ENCODE data around the genes SLCO4C1, TMEM232 and CAMK4.

DNA sequence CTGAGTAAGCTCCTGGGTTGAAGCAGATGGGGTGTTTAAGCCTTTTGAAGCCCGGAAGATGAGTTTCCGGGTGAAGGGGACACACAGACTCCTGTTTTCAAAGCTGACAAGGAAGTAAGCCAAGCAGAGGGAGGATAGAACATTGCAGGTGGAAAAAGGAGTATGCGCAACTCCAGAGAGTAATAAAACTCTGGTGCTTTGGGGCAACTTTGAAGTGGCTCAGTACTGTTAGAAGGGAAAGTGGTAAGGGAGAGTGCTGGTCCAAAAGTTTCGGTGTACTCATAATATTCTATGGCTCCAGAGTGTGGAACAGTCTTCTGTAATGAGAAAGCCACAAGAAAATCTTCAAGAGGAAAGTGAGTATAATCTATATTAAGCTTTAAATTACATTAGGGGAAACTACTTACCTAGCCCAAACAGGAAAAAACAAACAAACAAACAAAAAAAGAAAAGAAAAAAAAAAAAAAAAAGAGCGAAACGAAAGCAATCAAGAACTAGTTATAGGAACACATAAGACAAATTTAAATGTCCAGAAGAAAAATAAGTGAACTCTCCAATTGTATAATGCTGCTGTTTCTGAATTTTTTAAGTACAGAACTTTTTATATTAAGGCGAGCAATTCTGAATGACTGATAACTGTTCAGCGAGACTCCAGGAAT lies 2.4 kb upstream of the ST8SIA4 start:
- PRO-cap, result no peak

DNA sequence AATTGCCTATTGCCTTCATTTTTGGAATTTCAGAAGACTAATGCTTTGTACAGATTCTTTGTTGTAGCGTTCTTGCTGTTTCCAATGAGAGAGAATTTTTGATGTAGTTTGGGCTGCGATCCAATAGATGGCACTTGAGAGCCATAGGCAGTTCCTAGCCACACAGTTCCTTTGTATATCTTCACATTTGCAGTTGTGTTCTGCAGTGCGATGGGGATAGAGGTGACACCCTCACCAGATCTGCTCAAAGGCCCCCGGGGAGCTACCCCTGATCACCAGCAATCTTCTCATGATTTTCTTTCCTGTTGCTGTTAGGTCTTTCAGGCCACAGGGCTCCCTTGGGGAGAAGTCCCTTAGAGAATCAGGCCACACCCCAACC lies 353.8 kb downstream of the SLCO4C1 start:
- PRO-cap, result no peak

- PRO-cap, result no peak
These were observed 300.5 kb downstream of the SLCO4C1 start for GRCh38 chr5:101995644-101995992.

DNA sequence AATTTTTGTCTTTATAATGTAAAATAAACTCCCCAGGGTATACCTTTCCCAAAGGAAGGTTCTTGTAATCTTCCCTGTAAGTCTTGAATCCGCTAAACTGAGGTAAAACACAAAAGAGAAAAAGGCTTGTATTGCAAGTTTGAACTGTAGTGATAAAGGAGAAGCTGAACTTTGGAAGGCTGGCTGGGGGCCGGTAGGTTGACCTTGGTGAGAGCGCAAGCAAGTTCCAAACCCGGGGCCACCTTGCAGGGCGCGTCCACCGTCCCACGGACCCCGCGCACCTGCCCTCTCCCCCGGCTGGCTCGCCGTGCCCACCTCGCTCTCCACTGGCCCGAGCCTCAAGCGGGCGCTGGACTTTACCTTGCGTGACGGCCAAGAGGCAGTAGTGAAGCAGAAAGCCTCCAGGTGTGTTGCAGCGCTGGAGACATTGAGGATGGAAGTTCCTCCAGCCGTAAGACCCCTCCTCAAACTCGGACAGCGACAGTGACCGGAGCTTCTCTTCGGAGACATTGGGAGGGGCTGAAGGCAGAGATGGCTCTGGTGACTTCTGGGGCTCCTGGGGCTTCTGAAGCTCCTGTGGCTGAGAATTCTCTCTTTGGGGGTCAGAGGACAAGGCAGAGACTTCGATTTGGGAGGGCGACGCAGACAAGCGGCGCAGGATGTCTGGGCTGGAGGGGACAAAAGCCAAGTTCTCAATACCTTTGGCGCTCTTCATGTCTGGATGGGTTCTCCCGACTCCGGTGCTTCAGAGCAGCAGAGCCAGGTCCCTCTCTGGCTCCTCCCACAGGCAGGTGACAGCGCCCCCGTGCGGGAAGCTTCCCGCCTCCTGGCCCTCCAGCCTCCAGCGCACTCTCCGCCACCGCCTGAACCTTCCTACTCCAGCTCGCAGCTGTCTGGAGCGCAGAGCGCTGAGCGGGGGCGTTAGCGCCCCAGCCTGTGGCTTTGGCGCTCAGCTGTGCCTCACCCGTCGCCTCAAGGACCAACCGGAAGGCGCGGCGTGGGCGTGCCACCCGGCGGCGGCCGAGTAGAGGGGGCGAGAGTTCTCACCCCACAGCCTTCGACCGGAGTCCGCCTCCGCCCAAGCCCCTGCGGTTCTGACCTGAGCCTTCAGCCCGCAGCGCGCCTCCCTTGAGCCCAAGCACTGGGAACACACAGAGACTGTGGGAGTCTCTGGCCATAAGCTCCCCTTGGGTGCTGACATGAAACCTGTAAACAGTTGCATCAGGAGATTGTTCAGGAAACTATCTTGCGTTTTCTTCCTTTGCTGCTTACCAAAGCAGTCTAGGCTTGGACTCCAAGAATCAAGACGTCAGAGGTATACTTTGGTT lies at the start of gene SLCO4C1:
Gene SLCO4C1 (minus strand): TSS at position 737 of the 1,328 bp plus-strand sequence.
- PRO-cap, result bidirectional peak, plus-strand start at position 847 of the sequence, minus-strand start at position 726 of the sequence

DNA sequence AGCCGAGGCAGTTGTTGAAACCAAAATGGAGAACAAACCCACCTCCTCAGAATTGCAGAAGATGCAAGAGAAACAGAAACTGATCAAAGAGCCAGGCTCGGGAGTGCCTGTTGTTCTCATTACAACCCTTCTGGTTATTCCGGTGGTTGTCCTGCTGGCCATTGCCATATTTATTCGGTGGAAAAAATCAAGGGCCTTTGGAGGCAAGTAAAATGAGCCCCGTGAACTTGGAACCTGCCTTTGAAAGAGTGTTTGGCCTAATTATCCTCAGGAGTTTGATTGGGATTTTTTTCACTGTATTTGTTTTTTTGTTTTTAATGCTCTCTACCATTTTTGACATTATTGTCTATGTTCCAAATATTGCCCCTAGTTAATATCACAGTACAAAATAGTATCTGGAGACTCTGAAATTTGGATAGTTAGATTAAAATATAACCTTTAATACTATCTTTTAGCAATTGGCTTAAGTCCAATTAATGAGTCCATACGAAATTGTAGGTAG lies 94.8 kb downstream of the GIN1 start:
- PRO-cap, result no peak

DNA sequence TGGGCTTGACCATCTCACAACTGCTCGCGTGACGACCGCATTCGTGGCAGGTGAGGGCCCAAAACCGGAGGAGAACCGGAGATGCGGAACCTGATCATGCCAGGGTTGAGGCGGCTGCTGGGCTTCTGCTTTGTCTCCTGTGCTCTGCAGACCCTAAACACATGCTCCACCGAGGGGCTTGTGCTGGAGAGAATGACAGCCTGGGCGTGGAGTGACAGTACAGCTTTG lies 252 bp downstream of the PPIP5K2 start:
- PRO-cap, result no peak

GRCh38 chr5:107501552-107502945 lies 168.7 kb downstream of the EFNA5 start:
- PRO-cap, result no peak

GRCh38 chr5:107990693-107991673 lies 320.2 kb upstream of the EFNA5 start:
- PRO-cap, result no peak

DNA sequence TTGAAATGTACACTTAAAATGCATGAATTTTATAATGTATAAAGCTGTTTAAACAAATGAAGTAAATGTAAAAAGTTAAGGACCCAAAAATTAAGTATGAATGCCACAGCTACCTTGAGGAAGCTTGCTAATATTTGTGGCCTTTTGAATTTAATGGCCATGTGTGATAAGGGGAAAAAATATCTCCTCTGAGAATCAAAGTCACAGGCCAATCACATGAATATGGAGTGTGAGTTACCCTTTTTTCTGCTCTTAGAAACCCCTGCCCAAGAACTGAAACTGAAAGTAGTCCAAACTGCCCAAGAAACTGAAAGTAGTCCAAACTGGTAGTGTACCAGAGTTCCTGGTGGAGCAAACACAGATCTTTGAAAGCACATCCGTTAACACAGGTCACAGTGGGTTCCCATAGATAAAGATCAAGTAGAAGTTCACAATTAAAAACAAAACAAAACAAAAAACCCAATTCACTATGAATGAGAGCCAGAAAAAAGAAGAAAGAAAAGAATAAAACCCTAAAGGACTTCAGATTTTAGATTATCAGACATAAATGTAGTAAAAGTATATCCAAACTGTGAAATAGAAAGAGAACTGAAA lies 332.4 kb upstream of the EFNA5 start:
- PRO-cap, result no peak

DNA sequence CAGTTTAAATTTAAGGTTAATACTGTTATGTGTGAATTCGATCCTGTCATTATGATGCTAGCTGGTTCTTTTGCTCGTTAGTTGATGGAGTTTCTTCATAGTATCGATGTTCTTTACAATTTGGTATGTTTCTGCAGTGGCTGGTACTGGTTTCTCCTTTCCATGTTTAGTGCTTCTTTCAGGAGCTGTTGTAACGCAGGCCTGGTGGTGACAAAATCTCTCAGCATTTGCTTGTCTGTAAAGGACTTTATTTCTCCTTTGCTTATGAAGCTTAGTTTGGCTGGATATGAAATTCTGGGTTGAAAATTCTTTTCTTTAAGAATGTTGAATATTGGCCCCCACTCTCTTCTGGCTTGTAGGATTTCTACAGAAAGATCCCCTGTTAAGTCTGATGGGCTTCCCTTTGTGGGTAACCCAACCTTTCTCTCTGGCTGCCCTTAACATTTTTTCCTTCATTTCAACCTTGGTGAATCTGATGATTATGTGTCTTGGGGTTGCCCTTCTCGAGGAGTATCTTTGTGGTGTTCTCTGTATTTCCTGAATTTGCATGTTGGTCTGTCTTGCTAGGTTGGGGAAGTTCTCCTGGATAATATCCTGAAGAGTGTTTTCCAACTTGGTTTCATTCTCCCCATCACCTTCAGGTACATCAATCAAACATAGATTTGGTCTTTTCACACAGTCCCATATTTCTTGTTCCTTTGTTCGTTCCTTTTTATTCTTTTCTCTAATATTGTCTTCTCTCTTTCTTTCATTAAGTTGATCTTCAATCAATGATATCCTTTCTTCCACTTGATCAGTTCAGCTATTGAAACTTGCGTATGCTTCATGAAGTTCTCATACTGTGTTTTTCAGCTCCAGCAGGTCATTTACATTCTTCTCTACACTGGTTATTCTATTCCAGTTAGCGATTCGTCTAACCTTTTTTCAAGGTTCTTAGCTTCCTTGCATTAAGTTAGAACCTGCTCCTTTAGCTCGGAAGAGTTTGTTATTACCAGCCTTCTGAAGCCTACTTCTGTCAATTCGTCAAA lies 170.3 kb downstream of the FBXL17 start:
- PRO-cap, result no peak

- PRO-cap, result no peak
These were observed 156.2 kb downstream of the FER start for GRCh38 chr5:108903839-108904417.

DNA sequence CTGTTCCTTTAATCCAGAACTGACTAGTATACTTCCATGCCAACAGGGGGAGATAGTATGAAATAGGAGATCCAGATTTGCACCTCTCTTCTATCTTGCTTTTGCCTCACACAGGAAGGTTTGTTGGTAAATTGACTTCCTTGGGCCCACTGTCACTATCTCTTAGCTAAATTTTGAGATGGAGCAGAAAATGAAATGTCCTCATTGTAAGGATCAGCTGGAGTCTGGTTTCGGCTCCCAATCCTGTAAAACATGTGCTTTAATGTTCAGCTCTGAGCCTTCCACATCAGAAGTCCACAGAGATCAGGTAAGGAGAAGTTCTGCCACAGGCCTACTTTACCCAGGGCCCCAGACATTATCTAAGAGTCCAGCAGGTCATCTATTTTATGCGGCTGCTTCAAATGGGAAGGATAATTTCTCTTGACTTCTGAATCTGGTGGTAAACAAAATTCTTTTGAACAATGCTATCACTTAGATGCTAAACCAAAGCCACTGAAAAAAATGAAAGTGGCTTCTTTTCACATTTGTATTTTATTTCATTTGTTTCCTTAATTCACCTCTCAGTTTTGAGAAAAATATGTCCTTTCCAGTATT lies 176.9 kb downstream of the FER start:
- PRO-cap, result no peak

DNA sequence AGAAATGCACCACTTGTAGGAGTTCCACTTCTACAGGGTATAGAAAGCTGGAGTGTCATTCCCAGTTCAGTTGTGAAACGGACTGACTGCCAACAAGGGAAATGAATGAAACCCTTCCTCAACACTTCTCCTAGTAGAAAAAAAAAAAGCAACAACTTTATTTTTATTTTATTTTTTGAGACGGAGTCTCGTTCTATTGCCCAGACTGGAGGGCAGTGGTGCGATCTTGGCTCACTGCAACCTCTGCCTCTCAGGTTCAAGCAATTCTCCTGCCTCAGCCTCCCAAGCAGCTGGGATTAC lies 12.5 kb downstream of the PJA2 start:
- PRO-cap, result unidirectional peak, plus-strand start at position 69 of the sequence

- PRO-cap, result no peak
These were observed 100.9 kb downstream of the MAN2A1 start for GRCh38 chr5:109790441-109791238.

DNA sequence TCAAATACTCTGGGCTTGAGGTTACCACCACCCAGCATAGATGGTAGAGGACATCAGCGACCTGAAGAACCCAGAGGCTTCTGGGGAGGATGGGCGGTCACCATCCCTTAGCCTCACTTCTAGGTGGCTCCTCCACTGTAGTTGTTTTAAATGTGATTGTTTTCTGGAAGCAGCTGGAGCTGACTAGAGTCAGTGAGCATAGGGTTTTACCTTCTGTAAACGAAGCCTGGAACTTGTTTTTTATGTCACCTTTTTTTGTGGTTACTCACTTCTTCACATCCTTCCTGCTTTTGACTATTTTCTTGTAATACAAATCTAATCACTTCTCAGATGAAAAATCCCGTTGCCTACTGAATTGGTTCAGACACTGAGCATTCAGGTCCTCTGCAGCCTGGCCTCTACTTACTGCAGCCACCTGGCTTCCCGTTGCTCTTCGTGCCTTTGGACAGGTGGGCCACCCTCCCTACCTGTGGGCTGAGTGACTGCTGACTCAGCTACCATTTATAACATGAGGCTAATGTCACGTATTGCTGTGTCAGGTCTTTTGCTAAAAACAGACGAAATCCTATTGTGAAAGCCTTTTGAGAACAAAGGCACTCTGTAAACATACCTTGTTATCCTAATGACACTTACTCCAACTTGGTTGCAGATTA lies 167.8 kb downstream of the MAN2A1 start:
- PRO-cap, result no peak

GRCh38 chr5:109990216-109990719 lies 300.5 kb downstream of the MAN2A1 start:
- PRO-cap, result no peak

GRCh38 chr5:110105509-110105962 lies 415.8 kb downstream of the MAN2A1 start:
- PRO-cap, result no peak

DNA sequence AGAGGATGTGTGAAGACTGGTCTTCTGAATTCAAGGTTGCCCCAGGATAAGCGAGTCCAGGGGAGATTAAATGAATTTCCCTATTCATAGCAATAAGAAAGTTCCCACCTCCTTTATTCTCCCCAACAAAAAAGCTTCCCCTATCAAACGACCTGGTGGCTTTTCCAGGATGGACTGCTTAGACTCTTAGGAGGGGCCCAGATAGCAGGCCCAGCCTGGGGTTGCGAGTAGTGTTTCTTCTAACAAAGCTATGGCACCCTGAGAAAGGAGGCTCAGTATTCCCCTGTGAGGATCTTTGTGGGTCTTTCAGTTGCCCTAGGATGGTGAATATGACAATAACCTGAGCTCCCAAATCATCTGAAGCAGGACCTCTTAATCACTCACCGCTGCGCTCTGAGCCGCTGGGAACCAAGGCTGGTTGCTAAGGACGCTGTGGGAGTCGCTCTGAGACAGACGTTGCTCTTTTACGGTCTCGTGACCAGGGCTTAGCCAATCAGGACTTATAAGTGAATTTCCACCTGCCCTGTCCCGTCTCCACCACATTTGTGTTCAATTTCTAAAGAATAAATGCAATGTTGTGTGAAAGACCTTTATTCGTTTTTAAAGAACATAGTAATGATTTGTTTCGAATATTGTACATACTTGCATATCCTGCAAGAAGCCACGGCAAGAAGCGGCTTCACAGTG lies at the start of gene TMEM232:
Gene TMEM232 (minus strand): TSS at position 429 of the 687 bp plus-strand sequence.
- PRO-cap, result no peak

DNA sequence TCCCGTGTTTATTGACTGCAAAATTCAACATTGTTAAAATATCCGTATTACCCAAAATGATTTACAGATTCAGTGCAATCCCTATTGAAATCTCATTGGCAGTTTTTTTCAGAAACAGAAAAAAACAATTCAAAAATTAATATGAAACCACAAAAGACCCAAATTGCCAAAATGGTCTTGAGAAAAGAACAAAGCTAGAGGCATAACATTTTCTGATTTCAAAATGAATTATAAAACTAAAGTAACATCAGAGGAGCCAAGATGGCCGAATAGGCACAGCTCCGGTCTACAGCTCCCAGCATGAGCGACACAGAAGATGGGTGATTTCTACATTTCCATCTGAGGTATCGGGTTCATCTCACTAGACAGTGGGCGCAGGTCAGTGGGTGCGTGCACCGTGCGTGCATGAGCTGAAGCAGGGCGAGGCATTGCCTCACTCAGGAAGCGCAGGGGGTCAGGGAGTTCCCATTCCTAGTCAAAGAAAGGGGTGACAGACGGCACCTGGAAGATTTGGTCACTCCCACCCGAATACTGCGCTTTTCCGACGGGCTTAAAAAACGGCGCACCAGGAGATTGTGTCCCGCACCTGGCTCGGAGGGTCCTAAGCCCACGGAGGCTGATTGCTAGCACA lies 85.9 kb upstream of the TSLP start:
- PRO-cap, result no peak

DNA sequence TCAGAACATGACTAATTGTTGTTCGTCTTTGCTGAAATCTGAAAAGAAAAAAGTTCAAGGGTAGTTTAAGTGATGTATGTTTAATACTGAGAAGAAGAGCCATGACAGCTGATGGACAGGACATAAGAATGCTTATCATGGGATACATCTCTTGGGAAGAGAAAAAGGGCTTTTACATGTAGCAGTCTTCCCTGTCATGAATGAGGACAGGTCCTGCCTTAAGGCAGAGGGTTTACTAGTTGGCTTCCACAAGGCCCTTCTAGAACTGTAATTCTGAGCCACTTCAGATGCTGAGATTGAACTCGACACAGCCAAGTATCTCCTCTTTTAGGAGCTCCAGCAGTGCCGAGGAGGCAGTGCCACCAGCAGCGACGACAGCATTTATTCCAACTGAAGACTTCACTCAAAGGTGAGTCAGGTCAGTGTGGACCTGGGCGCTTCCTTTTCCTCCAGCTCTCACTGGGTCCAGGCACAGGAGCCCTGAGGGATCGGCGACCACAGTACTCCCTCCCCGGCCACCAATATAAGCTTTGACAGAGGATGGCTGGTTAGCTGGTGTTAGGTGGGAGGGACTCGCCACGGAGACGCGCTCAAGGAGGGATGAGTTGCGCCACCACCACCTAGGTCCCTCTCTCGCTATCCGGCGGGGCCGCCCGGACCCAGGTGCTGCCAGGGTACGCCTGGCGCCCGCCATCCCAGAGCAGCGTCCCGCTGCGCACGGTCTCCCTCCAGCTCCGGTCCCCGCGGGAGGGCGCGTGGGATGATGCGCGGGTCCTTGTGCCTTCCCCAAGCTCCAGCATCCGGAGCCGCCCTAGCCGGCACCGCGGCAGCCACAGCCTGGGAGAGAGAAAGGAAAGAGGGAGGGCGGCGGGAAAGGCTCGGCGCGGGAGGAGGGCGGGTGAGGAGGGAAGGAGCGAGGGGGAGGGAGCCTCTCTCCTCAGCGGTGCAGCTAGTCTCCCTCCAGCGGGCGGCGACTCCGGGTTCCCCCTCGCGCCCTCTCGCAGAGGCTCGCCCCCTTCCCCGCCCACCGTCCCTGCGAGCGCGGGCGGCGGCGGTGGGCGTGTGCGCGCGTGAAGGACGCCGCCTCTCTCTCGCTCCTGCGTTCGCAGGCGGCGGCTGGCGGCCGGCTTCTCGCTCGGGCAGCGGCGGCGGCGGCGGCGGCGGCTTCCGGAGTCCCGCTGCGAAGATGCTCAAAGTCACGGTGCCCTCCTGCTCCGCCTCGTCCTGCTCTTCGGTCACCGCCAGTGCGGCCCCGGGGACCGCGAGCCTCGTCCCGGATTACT lies at the start of gene CAMK4:
Gene CAMK4 (plus strand): TSS at position 1,087 of the 1,283 bp plus-strand sequence.
- PRO-cap, result no peak